ENCODE measurements around a stretch of chr20.

- PRO-cap = unidirectional peak, minus-strand start at chr20:50123001
Observed at GRCh38 chr20:50122841-50123546, 10.0 kb upstream of the UBE2V1 start.

DNA sequence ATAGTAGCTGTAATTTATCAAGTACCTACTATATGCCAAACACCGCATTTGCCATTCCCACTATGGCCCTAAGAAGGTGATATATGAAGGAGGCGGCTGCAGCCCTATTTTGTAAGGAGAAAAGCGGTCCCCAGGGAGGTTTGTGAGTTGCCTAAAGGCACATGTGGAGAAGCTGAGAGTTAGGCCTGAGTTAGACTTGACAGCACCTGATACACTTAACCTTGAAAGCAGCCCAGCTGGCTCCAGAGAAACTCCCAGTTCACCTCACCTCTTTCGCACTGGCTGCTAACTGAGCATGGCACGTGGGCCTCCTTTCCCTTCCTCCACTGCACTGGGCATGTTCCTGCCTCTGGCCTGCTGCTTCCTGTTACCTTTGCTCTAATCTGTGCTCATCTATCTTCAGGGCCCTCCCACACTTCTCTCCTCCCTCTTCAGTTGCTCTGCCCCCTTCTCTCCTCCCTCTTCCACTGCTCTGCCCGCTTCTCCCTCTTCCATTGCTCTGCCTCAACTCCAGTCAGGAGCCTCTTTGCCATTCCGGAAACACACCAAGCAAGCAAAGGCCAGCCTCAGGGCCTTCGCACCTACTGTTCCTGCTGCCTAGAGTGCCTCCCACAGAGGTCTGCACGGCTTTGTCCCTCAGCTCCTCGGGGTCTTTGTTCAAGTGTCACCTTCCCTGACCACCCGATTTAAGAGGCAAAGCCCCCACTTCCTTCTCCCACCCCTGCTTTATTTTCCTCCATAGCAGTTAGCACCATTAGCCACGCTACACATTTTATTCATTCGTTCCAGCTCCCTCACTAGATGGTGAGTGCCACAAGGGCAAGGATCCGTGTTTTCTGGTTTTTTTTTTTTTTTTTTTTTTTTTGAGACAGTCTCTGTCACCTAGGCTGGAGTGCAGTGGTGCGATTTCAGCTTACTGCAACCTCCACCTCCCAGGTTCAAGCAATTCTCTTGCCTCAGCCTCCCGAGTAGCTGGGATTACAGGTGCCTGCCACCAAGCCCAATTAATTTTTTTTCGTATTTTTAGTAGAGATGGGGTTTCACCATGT is 13.9 kb upstream of the UBE2V1 start:
- PRO-cap = no peak

- PRO-cap = no peak
Observed at GRCh38 chr20:50149397-50149799, 4.1 kb downstream of the PEDS1 start.

DNA sequence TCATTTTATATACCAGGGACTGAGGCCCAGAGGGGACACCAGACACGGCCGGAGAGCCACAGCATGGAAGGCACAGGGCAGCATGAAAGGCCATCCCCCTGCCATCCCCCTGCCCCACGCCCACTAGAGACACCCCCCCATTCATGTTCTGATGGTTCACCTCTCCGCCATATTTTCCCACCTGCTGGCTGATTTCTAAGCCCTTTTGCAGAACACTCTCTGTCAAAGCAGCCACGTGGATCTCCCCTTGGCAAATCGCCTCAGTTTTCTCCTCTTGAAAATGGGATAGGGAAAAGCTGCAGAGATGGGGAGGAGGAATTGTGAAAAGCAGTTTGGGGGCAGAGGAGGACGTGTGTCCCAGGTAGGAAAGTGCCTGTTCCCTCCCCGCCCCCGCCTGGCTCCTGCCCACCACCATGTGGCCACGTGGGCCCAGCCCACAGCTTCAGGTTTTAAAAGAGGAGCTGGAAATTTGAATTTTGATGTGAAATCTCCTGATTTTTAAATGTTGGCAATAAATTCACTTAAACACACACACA is 3.7 kb upstream of the CEBPB start:
- PRO-cap = no peak

GRCh38 chr20:50193447-50194443 is 3.1 kb downstream of the CEBPB start:
- PRO-cap = no peak

DNA sequence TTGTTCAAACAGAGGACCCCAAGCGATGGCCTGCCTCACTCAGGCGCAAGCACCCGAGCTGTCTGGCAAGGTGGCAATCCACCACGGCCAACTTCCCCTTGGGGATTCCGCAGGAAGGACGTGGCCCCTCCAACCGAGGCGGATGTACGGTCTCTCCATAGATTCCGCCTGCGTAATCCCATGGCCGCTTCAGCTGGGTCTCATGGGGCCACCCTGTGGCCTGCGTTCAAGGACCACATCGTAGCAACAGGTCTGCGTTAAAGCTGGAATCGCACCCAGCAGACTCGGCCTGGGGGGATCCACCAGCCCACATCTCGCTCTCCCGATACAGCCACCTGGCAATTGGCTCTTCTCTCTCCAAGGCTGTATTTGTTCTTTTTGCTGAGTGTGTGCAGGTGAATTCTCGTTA is 80.0 kb downstream of the CEBPB start:
- PRO-cap = bidirectional peak, plus-strand start at position 238 of the sequence, minus-strand start at position 64 of the sequence

GRCh38 chr20:50277051-50278069 is 86.7 kb downstream of the CEBPB start:
- PRO-cap = no peak

- PRO-cap = no peak
Observed at GRCh38 chr20:50291831-50292190, 101.2 kb downstream of the CEBPB start.

DNA sequence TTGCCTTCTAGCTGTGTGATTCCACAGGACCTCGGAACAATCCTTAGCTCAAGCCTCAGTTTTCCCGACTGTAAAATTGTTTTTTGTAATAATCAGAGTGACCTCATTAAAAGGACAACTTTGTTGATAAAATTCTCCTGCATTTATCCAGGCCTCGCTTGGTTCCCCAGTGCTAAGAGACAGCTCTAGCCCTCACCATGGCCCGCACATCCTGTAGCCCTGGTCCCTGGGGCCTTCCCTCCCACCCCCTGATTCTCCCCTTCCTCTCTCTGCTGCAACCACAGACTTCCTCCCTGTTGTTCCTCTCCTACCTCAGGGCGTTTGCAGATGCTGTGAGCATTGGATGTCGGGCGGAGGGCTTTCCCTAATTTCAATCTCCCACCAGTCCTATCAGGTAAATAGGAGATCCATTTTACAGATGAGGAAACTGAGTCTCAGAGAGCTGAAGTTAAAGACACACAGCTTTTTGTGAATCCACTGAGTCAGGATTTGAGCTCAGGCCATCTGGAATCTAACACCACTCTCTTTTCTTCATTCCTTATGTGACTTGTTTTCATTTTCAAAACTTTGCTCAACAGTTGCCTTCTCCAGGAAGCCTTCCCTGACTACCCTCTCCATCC is 106.9 kb downstream of the CEBPB start:
- PRO-cap = no peak

GRCh38 chr20:50303898-50304408 is 113.3 kb downstream of the CEBPB start:
- PRO-cap = no peak

- PRO-cap = bidirectional peak, plus-strand start at chr20:50305677, minus-strand start at chr20:50305491
Observed at GRCh38 chr20:50305252-50305815, 114.7 kb downstream of the CEBPB start.

GRCh38 chr20:50336584-50337004 is 146.0 kb downstream of the CEBPB start:
- PRO-cap = no peak

- PRO-cap = no peak
Observed at GRCh38 chr20:50347630-50348283, 157.1 kb downstream of the CEBPB start.

DNA sequence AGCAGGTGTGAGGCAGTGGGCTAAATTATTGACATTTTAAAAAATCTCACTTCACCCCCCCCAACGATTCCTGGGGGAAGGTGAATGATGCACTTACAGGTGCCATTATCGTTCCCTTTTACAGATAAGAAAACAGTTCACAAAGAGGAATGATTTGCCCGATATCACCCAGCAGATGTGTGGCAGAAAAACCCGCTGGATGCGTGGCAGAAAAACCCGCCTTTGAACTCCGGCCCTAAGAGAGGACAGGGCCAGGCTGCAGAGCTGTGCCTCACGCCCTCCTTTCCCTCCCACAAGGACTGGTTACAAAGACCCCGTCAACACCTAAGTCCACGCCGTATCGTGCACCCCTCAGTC is 114.1 kb upstream of the PTPN1 start:
- PRO-cap = no peak

DNA sequence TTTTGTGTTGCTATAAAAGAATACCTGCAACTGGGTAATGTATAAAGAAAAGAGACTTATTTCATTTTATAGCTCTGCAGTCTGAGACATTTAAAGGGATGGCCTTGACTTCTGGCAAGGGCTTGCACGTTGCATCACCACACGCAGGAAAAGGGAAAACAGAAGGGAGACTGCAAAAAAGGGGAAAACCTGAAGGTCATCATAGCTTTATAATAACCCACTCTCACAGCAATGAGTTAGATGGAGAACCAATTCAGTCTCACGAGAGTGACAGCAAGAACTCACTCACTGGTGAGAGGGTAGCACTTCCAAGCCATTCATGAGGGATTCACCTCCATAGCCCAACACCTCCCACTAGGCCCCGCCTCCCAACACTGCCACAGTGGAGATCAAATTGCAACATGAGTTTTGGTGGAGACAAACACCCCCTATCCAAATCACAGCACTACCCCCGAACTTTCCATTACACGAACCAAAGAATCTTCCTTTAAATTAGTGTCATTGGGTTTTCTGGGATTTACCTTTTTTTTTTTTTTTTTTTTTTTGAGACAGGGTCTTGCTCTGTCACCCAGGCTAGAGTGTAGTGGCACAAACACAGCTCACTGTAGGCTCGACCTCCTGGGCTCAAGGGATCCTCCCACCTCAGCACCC is 31.0 kb downstream of the RIPOR3 start:
- PRO-cap = no peak

DNA sequence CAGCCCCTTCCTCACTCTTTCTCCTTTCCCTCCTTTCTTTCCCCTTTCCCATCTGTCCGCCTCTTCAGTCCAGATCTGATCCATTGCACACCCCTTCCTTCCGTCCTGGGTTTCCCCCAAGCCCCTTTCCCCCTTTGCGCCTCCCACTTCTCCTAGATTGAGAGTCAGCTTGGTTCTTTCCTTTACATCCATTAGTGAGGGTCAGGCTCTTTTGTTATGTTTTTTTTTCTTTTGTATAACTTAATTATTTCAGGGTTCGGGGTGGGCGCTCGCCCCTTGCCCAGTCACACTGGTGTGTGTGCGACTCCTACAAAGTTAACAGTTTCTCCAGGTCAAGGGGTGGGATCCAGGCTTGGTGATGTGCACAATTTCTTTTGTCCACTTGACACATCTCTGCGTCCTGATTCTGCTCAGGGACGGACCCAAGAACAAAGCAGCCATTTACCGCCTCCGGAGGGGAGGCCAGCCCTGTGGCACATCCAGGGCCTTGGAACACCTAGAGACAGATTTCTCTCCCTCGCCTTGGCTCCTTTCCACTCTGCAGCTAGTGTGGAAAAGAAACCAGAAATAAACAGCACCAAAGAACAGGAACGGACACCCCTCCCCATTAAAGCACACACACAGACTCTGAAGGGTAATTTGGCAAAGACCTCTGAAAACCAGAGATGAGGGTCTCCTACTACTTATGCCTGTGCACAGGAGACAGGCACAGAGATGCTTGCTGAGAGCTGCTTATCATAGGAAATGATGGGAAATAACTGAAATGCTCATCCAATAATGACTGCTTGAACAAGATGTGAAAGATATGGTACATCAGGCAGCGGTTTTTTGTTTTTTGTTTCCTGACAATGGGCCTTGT is 784 bp upstream of the RIPOR3 start:
- PRO-cap = no peak

GRCh38 chr20:50707507-50707910 is 16.2 kb upstream of the RIPOR3 start:
- PRO-cap = no peak

DNA sequence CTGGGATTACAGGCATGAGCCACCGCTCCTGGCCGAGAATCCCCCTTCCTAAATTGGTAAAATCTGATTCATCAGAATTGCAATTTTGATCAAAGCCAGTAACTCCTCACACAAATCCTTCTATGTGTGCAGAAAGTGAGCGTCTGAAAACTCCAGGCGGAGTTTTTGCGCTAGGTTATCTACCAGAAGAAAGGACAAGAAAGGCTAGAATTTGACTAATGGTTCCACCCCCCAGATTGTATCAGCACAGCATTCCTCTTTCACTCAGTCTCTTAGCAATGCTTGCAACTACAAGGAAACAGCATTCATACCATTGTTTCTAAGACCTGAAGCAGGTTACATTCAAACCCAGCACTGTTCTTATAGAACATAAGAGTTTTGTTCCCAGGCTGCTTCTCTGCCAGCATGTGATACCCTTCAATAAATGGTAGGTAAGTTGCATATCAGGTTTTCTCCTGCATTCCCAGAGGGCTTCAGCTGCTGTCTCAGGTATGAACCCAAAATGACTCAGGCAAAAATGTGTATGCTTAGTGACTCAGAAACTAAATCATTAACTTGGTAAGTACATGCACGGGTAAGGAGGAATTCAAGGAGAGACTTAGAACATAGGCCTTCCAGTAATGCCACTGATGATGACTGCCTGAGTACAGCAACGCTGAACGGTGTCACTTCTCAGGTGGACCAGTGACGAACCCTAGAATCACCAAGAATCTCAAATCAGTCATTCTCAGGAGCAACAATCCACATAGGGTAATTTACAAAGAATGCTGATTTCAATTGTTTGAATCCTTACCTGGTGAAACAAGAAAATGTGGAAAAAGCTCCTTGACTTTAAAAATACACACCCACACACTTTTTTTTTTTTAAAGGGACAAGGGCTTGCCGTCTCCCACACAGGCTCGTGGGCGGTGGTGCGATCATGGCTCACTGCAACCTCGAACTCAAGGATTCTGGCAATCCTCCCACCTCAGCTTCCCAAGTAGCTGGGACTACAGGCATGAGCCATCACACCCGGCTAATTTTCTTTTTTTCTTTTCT is 30.3 kb downstream of the PARD6B start:
- PRO-cap = bidirectional peak, plus-strand start at position 626 of the sequence, minus-strand start at position 422 of the sequence

DNA sequence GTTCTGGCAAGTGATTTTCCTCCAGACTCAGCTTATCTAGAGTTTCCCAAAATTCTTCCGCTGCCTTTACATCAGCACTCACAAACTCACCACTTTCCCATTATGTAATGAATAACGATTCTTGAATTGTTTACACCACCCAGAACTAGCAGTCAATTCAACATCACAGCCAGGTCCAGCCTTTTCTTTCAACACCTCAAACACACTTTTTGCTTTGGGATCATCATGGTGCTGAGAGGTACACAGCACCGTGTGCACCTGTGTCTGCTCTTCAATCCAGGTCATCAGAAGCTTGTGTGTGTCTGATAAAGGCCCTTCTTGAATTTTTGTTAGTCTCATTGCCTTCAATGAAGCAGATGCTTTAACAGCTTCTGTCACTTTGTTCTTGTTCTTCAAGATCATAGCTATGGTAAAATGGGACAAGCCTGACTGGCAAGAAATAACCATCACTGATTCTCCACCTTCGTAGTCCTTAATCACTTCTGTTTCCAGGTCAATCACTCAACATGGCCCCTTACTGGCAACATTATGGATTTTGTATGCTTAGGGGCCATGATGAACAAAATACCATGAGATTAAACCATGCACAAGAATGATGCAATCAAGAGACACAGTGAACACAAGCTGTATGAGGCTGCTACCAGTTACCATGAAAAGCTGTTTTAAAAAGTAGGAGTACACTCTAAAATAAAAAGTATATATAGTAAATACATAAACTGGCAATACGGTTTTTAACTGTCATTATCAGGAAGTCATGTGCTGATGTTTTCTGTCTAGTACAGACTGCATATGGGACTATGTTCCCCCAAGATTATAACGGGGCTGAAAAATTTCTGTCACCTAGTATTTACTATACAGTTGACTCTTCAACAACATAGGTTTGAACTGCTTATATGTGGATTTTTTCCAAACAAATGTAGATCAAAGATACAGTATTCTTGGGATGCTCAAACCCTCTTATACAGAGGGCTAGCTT is 32.8 kb downstream of the ADNP start:
- PRO-cap = no peak

GRCh38 chr20:50949427-50950114 is 8.8 kb downstream of the DPM1 start:
- PRO-cap = no peak

Measured in bile duct (tissue), 1 donor.